Mesenchymal stem cell of Wharton's jelly (primary cell): ENCODE results near the genes SEMA3A, DMTF1 and ADAM22.

GRCh38 chr7:81769378-81769821 is 447 bp downstream of the HGF start:
- CAGE, long polyA plus RNA: no peak

GRCh38 chr7:81810783-81811079 is 40.9 kb upstream of the HGF start:
- CAGE, long polyA plus RNA: no peak

DNA sequence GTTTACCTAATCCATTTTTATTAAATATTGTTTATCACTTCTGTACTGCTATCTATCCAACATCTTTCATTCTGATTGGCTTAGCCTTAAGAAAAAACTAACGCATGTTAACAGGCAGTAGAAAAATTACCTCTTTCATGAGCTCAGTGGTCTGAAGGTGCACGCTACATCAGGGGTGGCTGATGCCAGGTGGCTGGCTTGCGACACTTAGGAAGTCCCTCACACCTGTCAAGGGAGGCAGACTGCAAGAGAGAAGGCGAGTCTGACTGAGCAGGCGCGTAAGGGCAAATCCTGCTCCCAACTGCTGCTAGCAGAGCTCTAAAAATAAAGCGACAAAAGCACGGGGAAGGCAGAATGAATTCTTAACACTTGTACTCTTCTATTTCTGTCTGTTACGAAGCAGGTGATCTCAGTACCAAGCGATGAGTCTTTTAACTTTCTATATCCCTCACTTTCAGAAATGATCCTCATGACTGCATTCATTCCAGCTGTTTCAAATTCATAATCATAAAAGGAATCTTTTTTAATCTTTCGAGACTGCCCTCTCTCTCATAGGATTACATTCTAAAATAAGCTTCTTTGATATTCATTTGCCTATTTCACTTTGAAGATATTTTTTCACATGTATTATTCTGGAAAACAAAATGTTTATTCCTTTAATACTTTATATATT is 33.1 kb downstream of the CACNA2D1 start:
- CAGE, long polyA plus RNA: no peak

DNA sequence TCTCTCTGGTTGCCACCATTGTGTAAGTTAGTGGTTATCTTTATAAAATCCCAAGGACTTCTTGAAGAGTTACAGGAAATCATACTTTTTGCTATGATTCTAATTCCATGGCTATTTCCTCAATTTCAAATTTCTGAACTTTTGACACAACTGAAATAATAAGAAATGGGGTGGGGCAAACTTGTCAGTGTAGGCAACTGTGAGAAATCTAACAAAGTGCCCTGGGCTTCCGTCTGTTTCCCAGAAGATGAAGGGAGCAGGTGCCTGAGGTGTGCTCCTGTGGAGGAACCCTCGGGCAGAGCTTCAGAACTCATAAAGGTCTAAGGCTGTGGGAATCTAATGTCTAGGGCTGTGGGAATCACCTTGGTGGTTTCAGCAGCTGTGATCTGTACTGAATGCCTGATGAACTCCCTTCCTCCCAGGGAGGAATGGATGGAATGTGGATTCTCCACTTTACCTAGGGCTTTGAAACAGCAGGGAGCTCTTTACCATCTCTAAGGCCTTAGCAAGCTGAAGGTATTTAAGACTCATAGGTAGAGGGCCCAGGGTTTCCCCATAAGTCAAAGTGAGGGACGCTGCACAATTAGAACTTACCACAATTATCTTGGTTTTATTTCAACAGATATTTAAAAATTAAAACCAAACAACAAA is 35.9 kb upstream of the SEMA3E start:
- CAGE, long polyA plus RNA: no peak

- CAGE, long polyA plus RNA: no peak
Observed at GRCh38 chr7:83961268-83961960, 233.2 kb downstream of the SEMA3A start.

- CAGE, long polyA plus RNA: no peak
Observed at GRCh38 chr7:84009671-84010104, 184.9 kb downstream of the SEMA3A start.

DNA sequence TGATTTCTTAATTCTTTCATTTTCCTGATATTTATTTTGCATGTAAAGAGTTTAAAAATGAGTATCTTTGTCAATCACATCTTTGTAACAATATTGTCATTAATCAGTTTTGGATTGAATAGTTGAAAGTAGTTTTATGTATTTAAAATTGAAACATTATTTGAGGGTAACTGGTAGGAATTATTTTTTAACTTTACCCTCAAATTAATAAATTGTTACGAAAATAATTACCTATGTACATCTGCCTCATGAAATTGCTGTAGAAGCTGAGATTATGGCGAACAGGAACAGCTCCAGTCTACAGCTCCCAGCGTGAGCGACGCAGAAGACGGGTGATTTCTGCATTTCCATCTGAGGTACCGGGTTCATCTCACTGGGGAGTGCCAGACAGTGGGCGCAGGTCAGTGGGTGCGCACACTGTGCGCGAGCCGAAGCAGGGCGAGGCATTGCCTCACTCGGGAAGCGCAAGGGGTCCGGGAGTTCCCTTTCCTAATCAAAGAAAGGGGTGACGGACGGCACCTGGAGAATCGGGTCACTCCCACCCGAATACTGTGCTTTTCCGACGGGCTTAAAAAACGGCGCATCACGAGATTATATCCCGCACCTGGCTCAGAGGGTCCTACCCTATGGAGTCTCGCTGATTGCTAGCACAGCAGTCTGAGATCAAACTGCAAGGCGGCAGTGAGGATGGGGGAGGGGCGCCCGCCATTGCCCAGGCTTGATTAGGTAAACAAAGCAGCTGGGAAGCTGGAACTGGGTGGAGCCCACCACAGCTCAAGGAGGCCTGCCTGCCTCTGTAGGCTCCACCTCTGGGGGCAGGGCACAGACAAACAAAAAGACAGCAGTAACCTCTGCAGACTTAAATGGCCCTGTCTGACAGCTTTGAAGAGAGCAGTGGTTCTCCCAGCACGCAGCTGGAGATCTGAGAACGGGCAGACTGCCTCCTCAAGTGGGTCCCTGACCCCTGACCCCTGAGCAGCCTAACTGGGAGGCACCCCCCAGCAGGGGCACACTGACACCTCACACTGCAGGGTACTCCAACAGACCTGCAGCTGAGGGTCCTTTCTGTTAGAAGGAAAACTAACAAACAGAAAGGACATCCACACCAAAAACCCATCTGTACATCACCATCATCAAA is 44.3 kb downstream of the SEMA3A start:
- CAGE, long polyA plus RNA: no peak

DNA sequence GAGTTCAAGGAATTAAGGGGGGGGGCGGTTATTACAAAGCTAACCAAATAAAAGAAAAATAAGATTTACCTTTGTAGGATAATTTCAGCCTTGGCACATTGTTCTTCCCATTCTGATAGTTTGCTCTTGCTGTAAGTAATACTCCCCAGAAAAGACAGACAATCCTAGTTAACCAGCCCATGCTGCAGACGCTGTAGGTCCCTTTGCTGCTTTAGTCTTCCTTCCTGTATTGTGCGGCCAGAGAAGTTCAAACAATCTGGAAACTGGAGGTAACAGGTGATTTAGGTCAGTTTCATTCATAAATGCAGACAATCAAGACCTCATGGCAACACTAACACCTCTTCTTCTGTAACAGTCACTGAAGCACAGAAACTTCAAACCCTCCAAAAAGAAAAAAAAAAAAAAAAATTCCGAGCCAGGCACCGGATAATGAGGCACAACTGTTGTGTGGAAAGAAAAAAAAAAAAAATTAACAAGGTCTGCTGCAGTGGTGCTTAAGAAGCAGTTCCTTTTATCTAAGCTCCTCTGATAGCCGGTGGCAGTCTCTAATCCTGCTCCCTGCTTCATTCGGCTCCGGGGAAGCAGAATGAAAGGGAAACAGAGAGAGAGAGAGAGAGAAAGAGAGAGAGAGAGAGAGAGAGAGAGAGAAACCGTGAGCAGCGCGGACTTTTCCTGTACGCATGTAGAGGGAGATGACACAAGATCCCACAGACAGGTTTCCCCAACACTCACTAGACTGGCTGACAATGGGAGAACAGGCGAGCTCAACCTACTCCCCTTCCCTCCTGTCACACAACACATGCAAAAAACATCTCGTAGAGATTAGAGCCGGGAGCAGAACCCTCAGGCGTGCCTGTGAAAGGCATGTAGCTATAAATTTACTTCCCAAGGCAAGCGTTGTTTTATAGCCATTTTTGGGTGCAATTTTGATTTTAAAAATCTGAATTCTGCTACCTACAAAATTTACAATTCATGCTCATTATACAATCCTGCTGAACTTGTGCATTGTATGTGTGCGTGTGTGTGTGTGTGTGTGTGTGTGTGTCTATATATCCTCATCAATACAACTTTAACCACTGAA is at the start of gene SEMA3A:
Gene SEMA3A (minus strand): TSS at position 384 of the 1,081 bp plus-strand sequence.
- CAGE, long polyA plus RNA: no peak

DNA sequence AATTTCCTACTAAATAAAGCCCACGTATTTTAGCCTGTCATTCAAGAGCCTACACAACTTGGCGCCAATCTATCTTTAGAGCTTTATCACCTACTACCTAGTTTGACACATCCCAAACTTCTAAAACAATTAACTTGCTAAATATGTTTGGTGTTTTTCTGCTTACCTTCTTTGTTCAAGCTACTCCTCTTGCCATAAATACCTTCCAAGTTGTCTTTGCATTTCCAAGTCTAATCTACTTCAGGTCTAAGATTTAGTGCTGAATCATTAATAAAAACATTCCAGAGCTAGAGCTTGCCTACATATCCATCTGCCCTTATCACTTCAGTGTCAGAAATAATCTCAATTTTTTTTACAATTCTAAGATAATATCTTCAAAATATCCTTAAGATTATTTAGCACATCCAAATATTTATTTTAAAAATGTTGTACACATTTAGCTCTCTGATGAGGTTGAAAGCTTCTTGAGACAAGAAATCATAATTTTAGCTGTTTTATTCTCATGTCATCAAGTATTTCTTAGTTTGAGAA is 466.4 kb downstream of the SEMA3D start:
- CAGE, long polyA plus RNA: no peak

DNA sequence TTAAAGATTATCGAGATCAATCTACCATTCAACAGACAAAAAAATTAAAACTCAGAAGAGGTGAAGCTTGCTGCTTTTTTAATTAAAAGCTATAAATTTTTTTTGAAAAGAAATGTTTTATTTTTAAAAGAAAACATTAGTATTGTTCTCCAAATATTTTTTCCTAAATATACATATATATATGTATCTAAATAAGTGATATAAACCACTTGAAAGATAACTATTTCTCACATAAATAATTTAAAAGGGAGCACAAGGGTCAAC is 78.8 kb upstream of the SEMA3D start:
- CAGE, long polyA plus RNA: no peak

- CAGE, long polyA plus RNA: no peak
Observed at GRCh38 chr7:86644022-86645380, 792 bp downstream of the GRM3 start.

- CAGE, long polyA plus RNA: no peak
Observed at GRCh38 chr7:87152203-87153060, at the start of gene DMTF1. Gene DMTF1 (plus strand): TSS chr7:87152453.

DNA sequence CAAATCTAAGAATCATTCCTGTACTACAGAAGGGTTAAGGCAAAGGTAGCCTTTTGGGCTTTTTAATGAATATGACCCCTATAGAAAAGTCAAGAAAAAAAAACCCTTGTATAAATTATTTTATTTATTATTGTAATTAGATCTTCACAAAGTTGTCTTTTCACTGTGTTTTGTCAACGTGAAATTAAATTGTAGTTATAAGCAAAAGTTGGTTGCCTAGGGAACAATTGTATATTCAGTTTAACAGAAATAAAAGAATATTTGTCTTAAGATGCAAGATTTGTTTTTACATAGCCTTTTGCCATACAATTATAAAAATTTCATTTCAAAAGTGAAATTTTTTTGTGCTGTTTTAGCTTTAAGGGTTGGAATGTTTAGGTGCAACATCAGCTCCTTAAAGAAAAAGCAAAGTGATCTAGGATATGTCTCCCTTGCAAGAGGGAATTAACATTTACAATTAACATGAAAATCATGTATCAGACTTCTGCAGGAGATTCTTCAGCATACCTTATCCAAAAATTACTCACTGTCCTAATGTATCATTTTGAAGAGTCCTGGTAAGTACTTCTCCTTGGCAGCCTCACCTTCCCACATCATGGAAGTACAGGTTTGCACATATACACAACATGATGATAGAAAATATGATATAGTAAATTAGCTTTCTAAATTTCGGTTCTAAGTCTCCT is 23.3 kb downstream of the TMEM243 start:
- CAGE, long polyA plus RNA: no peak

GRCh38 chr7:87464838-87465201 is 10.7 kb downstream of the ABCB4 start:
- CAGE, long polyA plus RNA: no peak

DNA sequence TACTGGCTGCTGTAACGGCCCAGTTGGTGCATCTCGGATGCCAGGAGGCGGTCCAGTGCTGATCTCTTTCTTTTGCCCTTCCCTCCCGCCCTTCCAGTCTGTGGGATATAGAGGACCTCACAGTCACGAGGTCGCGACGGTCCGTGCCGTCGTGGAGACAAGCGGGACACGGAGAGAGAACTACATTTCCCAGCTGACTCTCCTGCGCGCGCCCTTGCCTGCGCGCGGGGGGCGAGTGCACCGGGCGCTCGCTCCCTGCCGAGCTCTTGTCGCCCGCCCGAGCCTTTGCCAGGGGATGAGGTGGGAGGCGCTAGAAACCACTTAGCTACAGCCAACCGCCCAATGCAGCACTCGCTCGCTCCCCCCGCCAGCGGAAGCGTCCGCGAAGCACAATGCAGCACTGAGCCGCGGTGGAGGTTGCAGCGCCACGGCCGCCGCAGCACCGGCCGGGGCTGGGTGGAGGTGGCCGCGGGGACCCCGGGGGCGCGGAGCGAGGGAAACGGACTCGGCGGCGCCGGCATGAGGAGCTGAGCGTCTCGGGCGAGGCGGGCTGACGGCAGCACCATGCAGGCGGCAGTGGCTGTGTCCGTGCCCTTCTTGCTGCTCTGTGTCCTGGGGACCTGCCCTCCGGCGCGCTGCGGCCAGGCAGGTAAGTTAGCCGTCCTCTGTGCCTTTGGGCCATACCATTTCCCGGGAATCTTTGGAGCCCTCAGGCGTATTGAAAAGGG is at the start of gene ADAM22:
Gene ADAM22 (plus strand): TSS at position 350 of the 728 bp plus-strand sequence.
- CAGE, long polyA plus RNA: no peak

GRCh38 chr7:88218498-88219217 is 1.2 kb downstream of the SRI start:
- CAGE, long polyA plus RNA: no peak

DNA sequence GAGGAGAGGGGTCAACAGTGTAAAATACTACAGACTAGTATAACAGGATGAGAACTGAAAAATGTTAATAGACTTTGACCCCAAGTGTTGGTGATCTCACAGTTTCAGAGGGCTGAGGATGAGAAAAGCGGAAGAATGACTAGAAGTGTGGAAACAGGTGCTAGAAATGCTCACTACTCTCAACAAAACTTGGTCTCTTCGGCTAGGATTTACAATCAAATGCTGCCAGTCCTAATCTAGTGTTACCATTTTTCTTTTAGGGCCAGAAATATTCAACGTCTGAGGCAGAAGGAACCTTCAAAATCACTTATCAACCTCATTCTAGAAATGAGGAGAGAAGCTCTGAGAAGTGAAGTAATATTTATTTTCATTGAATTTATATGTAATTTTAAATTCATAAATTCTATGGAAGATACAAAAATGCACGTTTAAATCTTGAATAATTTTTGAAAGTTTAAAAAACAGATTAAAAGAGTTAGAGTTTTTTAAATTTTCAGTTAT is 2.0 kb upstream of the CFAP69 start:
- CAGE, long polyA plus RNA: no peak

DNA sequence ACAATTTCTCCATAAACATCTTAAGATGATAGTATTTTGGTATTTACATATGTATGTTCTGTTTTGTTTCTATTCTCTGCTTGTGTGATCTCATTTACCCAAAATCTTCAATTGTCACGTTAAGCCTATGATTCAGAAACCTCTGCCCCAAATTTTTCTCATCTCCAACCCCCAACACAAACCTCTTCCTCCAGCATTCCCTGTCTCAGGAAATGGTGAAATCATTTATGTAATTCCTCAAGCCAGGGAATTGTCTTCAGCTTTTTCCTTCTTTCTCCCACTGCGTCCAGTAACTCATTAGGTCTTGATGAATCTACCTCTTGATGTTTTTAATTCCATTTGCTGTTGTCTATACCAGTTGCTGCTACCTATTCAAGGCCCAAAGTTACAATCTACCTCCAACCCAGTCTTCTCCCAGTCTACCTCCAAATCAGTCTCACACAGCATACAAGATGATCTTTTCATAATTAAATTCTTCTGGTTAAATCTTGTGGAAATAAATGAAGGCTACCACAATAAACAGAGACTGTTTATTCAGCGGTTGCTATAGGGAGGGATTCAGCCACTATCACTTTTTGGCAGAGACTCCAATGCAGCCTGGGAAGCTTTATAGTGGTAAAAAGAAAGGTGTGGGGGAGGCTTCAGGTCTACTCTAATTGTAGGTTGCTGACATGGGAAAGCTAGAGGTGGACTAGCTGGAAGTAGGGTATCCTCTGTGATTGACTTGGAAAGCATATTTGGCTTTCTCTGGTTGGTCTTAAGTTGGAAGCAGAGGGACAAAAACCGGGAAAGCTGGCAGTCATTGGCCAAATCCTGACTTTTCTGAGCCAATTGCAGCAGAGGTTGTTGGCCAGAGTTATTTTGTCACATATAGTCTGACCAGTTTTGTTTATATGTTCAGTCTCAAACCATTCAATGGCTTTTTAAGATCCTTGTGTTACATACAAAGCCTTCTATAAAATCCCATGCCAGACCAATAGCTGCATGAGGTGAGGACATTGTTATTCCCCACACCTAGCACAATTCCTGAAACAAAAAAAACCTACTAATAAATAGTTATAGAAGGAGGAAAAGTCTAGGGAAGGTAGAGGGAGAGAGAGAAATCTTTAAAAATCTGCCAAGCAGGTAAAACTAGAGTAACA is 6.0 kb downstream of the CFAP69 start:
- CAGE, long polyA plus RNA: no peak

DNA sequence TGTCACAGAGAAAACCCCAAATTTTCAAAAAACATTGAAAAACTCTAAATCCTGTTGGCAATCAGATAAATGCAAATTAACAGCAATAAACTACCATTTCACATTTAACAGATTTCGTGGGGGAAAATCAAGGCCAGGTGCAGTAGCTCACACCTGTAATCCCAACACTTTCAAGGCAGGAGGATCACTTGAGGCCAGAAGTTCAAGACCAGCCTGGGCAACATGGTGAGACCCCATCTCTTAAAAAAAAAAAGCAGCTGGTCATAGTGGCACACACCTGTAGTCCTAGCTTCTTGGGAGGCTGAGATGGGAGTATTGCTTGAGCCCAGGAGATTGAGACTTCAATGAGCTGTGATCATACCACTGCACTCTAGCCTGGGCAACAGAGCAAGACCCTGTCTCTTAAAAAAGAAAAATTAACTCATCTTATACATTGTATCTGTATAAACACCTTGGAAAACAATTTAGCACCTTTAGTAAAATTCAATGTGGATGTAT is 37.0 kb downstream of the CFAP69 start:
- CAGE, long polyA plus RNA: no peak

DNA sequence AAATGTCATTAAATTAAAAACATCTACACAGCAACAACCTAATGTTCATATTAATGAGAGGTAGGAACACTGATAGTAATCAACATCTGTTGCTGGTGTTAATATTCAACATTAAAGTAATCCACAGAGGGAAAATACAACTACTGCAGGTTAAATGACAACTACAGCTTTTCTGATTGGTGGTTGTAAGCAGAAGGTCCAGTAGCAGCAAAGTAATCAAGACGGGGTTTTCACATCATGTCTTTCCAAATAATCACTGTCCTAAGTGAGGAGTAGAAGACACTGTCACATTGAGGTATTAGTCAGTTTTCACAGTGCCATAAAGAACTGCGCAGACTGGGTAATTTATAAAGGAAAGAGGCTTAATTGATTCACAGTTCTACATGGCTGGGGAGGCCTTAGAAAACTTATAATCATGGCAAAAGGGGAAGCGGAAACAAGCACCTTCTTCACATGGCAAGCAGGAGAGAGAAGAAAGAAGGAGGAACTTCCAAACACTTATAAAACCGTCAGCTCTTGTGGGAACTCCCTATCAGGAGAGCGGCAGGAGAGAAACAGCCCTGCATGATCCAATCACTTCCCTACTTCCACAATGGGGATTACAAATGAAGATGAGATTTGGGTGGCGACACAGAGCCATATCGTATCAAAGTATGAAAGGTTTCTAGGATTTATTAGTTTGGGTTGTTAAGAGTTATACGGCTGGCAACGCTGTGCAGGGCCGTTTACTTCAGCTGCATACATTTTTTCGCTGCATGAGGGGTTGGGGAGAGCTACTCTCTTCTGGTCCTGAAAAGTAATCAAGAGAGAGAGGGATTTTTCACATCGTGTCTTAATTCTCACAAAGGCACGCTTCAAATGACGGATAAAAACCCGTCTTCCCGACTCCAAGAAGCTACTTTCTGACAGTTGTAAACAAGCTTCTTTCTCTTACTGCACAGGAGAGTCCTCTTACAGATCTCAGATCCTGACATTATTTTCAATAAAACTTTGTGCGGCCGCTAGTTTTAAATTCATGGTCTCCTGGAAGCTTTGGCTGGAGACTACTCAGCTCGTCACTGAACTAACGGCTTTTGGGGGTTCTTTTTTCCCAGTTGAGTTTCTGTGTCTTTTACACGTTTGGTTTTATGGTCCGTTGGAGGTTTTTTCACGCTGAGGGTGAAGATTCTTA is 912 bp upstream of the GTPBP10 start:
- CAGE, long polyA plus RNA: no peak